ENCODE data around the gene INTS2.

DNA sequence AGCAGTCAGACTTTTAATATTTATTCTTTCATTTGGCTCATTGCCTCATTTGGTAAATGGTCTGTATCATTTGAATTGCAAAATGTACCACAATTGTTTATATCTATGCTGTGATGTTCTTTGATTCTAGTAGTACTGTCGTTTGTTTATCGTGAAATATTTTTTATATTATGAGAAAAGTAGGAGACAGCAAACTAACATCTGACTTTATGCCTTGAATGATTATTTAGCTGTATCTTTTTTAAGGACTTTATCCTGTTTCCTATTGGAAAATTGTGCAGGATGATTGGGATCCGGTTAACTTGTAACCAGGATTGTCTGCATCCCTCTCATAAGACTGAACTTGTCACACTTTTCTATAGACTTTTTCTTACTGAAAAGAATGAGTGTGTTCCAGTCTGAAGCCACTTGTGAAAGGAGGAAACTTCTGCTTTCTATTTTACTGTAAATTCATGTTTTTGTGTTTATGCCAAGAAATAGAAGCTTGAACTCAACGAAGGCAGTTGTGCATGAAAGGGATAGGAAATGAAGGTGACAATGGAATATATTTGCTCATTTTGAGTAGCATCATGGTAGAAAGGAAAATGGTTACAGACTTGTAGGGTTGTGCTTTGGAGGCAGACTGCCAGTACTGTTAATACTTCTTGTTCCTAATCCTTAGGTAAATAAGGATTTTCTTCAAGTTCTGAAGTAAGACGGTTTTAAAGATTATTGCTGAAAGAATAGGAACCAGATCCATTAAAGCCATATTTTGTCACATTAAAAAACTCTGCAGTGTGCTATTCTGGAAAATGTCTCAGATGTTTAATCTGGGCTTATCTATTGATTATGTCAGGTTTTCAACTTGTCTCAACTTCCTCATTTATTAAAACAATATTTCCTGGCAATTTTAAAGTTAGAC, 8.0 kb downstream of the CLTC start:
- RRBS: no CpG with 5 or more reads among the region's 5 CpGs

- RRBS: no CpG with 5 or more reads among the region's 2 CpGs
Observed at GRCh38 chr17:59641959-59642465, 22.3 kb downstream of the CLTC start.

DNA sequence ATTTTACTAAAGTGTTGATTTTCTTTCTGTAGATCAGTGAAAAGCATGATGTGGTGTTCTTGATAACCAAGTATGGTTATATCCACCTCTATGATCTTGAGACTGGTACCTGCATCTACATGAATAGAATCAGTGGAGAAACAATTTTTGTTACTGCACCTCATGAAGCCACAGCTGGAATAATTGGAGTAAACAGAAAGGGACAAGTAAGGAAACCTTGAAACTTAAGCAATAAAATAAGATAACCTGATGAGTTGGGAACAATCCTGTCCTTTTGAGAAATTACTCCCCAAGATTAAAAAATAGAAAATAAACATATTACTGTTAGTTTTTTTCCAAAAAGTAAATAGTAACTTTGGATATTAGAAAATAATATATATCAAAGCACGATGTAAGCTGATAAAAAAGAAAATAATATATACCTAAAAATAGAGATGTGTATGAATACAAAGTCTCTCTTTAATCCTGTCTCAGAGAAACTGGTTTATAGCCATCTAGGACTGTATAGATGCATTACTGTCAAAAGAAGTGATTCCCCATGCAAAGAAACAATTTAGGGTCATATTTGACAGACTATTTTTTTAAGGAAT, 36.2 kb downstream of the CLTC start:
- RRBS: no CpG with 5 or more reads among the region's 1 CpG

- RRBS: no CpG with 5 or more reads among the region's 4 CpGs
Observed at GRCh38 chr17:59838460-59839015, 54.2 kb downstream of the TUBD1 start.

DNA sequence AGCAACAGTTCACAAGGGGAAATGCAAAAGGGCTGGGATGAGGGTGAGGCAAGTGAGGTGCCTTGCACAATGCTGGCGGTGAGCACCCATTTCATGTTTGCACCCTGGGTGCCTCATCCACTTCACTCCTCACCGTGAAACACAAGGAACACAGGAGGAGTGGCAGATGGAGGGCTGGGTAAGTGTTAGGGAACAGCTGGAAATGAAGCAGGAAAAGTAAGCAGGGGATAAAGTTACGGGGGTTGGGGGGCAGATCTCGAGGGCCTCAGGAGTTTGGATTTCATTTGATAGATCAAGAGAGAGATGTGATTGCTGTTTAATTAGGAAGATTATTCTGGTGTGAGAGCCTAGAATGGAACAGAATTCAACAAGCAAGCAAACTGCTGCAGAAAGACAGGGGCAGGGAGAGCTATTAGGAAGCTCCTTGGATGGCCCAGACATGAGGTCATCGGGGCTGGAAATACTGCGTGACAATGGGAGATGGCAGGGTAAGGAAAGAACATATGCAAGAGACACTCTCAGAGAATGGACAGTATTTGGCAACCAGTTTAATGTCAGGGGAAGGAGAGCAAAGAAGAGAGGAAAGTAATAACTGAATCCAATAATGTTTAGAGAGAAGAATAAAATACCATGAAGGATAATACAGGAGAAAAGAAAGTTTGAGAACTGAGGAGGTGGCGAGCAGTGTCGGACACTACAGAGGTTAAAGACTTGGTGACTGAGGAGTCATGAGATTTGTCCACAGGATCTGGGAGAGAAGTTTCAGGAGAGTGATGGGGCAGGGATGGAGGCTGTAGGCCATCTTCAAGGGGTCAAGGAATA, 8.4 kb upstream of the HEATR6 start:
- RRBS: no CpG with 5 or more reads among the region's 8 CpGs

GRCh38 chr17:60087992-60088586, 9.4 kb upstream of the HEATR6 start:
- RRBS: no CpG with 5 or more reads among the region's 5 CpGs

GRCh38 chr17:60291714-60293183, 99.7 kb downstream of the USP32 start:
- RRBS: no CpG with 5 or more reads among the region's 2 CpGs

DNA sequence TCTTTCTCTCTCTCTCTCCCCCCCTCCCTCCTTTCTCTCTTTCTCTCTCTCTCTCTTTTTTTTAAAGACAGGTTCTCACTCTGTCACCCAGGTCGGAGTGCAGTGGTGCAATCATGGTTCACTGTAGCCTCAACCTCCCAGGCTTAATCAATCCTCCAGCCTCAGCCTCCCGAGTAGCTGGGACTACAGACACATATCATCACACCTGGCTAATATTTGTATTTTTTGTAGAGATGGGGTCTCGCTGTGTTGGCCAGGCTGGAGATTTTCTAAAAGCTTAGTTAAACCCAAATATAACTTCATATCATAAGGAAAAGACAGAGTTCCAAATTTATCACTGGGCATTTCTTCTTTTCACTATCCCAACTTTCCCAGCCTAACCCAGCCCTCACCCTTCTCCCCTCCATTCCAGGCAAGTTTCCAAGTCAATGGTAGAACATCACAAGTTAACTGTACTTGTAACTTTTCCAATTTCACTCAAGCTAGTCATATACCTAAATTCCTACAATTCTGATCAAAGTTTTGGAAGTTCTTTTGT, 61.4 kb downstream of the USP32 start:
- RRBS: no CpG with 5 or more reads among the region's 3 CpGs

DNA sequence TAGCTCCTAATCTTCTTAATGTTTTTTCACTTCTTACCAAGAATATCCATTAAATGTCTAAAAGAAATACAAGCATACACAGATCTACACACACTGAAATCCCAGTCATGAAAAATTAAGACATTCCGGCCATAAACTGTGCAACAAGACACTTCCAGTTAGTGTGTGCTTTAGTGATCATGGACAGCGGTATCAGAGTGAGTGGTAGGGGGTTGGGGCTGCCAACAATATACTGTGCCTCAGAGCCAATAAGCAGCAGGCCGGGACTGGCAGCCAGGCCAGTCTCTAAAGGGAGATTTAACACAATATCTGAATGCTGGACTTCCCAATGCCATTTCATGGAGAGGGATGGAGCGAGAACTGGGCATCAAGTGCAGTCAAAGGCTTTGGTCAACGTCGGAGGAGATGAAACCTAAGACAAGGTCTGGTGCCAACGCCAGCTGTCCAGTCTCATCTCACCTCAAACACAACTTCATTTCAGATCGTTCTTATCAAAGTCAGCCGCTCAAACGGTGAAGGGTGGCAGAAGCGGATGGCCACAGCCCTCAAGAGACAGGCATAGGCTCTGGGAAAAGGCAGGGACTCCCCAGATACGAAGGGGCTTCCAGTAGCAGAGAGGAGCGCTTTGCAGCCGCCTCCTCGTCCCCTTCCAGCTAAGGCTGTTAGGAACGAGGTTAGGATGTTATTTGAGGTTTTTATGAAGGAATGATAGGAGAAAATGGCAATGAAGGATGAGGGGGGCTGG, 948 bp downstream of the USP32 start:
- RRBS: no CpG with 5 or more reads among the region's 16 CpGs

DNA sequence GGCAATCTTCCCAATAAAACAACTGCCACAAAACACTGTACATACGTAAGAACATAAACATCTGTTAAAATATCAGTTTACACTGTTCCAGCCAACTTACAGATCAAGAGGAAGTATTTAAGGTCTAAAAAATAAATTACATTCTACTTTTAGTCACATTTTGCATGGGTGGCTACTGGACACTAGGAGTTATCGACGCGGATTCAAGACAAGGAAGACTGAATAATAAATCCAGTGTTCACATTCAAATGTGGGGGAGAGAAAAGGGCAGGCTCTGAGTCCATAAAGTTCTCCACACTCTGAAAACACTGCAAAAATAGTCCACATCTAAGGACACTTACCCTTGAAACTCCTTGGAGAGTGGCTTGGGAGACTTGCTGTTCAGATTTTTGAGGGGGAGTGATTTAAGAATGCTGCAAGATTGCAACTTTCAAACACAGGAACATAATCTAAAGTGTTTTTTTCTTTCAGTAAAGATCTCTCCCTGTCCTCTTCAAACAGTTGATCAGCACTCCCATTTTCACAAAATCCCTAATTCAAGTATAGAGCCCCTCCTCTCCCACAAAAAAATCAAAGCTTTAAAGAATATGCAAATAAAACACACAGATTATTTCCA, 1.3 kb downstream of the APPBP2 start:
- RRBS: no CpG with 5 or more reads among the region's 4 CpGs

- RRBS: no CpG with 5 or more reads among the region's 8 CpGs
Observed at GRCh38 chr17:61199941-61200623, 199.6 kb upstream of the TBX2 start.

- RRBS: no CpG with 5 or more reads among the region's 8 CpGs
Observed at GRCh38 chr17:61237408-61237804, 162.2 kb upstream of the TBX2 start.

DNA sequence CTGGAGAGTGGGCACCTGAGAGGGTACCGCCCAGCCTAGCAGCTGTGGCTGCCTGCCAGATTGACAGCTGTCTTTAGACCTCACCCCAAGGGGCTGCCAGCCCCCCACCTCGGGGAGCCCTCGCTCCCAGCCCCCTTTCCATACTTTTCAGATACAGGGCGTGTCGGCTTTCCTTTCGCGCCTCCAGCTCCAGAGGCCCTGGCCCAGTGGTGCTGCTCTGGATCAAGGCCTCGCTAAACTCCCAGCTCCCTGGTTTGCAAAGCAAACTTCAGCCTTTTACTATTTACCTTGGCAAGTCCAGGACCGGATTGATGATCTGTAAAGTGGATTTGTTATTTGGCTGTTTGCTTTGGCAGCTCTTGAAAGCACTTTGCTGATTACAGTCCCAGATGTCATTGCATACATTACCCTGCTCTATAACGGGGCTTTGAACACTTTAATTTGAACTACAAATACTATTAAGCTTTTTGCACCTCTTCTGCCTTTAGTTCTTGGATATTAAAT, 63.7 kb upstream of the TBX2 start:
- RRBS: no CpG with 5 or more reads among the region's 10 CpGs

- RRBS: no CpG with 5 or more reads among the region's 9 CpGs
Observed at GRCh38 chr17:61463180-61463644, 11.0 kb downstream of the TBX4 start.

- RRBS: no CpG with 5 or more reads among the region's 20 CpGs
Observed at GRCh38 chr17:61479855-61480412, 27.7 kb downstream of the TBX4 start.

DNA sequence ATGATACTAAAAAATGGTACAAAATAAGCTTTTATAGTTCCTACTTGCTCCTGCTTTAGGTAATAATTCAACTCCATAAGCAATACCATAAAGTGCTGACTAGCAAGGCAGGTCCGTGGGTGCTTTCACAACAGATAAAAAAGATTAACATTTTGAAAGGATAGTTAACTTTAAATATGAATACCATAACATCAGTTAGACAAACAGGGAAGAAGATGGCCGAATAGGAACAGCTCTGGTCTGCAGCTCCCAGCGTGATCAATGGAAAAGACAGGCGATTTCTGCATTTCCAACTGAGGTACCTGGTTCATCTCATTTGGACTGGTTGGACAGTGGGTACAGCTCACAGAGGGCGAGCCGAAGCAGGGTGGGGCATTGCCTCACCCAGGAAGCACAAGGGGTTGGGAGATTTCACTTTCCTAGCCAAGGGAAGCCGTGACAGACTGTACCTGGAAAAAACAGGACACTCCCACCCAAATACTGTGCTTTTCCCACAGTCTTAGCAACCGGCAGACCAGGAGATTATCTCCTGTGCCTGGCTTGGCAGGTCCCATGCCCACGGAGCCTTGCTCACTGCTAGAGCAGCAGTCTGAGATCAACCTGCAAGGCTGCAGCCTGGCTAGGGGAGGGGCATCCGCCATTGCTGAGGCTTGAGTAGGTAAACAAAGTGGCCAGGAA, 82.0 kb upstream of the NACA2 start:
- RRBS: no CpG with 5 or more reads among the region's 10 CpGs

- RRBS: no CpG with 5 or more reads among the region's 2 CpGs
Observed at GRCh38 chr17:61699596-61700121, 108.6 kb upstream of the NACA2 start.

- RRBS: 2% methylated on average over 6 of the region's 61 CpGs
Observed at GRCh38 chr17:61927134-61928268, at the start of gene INTS2. TSS of gene INTS2 (minus strand) at chr17:61927982.

- RRBS: no CpG with 5 or more reads among the region's 2 CpGs
Observed at GRCh38 chr17:62039017-62039463, 26.0 kb downstream of the MED13 start.

DNA sequence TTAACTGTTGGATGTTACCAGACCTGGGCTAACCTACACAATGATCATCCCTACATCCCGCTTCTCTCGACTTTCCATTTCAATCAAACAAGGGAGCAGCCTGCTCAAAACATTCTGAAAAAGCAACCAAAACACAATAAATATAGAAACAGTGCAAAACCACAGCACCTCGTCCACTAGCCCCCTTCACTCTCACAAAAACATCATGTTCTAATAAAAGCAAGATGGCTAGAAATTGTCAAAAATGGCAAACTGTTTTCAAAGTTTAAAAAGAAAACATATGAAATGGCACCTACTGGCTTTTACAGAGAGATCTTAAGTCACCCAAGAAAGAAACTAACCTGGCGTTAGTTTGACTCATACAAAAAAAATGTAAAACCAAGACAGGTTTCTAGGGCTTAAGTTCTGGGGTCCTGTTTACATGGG, 765 bp downstream of the MED13 start:
- RRBS: no CpG with 5 or more reads among the region's 4 CpGs